ENCODE measurements around the genes ZNF862 and RARRES2.

DNA sequence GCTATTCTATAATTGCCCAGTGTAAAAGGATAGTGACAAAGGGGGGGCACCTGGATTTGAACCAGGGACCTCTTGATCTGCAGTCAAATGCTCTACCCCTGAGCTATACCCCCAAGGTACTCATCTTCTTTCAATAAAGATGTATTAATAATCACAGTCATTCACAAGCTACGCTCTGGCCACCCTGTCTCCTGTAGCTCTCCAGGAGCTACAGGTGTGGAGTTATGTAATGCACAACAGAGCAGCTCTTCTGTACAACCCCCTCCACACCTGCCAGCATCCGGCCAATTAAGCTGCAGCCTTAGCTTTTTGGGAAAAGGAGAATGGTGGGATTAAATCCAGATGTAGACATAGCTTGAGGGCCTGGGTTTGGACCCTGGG lies 83.4 kb downstream of the ZNF777 start:
- RRBS, result no CpG with 5 or more reads among the region's 2 CpGs

DNA sequence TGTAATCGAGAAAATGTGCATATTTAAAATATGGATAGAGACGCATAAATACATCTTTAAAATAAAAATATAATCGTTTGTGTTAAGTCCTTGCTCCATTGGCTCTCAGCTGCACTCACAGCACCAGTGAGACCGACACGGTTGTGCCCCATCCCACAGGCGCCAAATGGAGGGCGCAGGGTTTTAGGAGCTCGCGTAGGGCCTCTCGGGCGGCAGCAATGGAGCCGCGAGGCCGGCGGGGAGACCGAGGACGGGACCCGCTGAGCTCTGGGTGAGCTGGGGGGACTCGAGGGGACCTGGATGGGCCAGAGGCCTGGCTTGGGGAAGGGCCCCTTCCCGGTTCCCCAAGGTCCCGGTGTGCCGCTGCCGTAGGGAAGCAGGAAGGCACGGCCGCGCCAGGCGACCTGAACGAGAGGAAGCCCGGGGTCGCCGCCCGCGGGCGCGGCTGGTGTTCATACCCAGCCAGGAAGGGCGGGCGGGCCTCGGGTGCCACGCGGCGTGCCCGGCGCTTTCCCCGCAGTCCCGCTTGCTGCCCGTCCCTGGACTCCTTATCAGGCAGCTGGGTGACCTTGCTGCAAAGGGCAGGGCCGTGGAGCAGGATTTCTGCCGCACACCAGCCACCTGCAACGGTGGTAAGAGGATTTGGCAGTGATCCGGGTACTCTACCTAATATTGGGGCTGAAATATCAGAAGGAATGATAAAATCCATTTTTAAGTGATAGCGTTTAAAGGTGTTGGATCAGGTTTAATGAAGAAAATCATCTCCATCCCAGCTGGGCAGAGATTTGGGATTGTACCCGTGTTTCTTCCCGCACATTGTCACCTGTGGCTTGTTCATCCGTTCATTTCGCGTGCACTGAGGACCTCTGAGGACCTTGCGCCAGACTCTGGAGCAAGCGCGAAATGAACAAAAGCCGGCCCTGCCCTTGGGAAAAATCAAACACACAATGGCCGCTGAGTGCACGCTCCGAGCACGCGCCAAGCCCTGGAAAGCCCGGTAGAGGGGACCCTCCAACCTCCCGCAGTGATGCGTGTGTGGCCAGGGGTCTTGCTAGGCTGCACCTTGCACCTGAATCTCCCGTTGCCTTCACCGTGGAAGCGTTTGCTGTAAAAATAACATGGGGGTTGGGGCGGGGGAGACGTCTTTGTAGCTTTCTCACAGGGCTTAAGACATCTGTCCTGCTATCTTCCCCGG lies 37.8 kb downstream of the ZNF777 start:
- RRBS, result 97% methylated on average over 28 of the region's 74 CpGs

- RRBS, result no CpG with 5 or more reads among the region's 7 CpGs
Observed at GRCh38 chr7:149494971-149495507, 2.6 kb downstream of the ZNF746 start.

DNA sequence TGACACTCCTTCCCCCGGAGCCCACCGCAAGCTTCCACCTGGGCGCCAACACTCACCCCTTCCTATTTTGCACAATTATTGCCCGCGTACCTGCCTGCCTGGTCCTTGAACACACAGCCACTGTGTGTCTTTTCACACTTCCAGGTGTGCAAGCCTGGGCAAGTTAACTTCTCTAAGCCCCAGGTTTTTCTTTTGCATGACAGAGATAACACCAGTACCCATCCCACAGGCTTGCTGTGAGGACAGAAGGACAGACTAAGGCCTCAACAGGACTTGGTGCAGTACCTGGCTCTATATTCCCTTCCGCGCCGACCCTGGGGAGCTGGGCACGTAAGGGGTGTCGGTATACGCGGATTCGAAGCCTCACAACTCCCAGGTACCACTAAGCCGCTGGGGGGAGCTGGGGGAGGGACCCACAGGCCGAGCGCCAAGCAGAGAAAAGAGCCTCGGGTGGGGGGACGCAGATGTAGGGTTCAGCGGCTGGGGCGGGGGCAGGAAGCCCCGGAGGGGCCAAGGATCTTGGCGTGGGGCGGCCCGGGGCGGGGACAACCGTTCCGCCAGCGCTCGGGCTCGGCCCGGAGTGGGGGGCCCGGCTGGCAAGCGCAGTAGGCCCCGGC lies 90.8 kb upstream of the KRBA1 start:
- RRBS, result under 1% methylated on average over 6 of the region's 34 CpGs

DNA sequence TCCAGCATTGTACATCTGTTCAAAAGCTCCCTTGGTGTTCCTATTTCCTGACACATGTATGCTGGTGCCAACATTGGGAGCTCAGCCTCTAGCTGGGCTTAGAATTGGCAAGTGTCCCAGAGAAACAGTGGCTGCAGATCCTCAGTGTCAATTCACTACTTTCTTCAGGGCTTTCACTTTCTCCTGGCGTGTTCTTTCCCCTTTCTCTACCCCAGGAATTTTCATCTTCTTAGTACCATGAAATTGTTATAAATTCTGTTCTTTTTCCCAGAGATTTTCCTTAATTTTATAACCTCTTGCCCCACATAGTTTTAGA lies 44.4 kb upstream of the KRBA1 start:
- RRBS, result no CpG with 5 or more reads among the region's 1 CpG

DNA sequence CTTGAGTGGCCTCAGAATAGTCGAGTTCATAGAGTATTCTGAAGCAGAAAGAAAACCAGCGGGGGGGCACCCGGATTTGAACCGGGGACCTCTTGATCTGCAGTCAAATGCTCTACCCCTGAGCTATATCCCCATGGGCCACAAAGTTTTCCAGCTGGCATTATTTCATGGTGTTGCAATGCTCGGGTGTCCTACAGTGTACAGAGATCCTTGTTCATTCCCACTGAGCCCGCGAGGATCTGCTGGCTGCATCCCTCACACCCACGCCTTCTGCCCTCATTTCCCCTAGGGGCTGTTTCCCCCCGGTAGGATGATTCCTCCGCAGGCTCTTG lies 23.7 kb upstream of the KRBA1 start:
- RRBS, result no CpG with 5 or more reads among the region's 10 CpGs

- RRBS, result no CpG with 5 or more reads among the region's 25 CpGs
Observed at GRCh38 chr7:149735860-149737139, 21.5 kb downstream of the KRBA1 start.

GRCh38 chr7:149772580-149772858 lies 869 bp downstream of the ZNF467 start:
- RRBS, result 3% methylated on average over 5 of the region's 21 CpGs

- RRBS, result no CpG with 5 or more reads among the region's 6 CpGs
Observed at GRCh38 chr7:149791427-149791673, 18.0 kb upstream of the ZNF467 start.

GRCh38 chr7:149837898-149839031 lies at the start of gene ZNF862:
Gene ZNF862 (plus strand): TSS chr7:149838375.
- RRBS, result 2% methylated on average over 36 of the region's 96 CpGs

DNA sequence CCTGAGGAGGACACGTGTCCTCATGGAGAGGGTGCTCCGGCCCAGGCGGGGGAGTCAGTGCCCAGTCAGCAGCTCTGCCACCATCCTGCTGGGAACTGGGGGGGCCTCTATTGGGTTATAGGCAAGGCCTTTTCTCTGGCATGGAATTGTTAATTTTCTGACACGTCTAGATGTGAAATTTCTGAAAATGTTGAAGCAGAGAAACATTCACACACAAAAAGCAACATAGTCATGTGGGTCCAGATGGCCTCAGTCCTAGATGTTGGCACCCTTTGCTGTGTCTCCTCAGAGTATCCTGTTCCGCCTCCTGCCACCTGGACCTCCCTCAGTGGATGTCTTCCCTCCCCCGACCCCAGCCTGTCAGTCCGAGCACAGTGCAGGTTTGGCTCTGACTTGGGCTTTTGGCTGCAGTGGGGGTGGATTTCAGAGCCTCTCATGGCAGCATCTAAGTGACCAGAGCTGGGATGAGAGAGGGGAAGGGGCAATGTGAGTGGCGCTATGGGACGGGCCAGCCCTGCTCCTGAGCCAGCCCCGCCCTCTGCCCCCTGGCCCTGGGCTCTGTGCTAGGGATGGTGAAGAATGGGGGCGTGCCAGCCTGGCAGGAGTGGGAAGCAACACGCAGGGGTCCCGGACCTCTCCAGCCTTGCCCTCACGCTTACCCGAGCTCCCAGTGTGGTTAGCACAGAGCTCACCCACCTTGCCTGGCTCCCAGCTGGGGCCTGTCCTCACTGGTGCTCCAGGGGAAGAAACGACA lies 6.1 kb downstream of the ATP6V0E2 start:
- RRBS, result no CpG with 5 or more reads among the region's 16 CpGs

DNA sequence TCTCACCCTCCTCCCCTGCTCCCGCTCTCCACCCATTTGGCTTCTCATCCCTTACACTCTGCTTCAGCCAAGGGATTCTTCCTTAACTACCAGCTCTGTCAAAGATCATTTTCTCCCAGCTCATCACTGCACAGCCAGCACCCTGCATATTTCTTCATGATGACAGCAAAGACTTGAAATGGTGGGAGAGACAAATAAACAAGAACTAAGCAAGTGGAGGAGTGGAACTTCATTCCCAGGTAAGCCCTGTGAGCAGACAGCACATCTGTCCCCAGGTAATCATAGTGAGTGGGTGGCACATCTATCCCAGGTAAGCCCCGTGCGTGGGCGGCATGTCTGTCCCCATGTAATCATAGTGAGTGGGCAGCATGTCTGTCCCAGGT lies 98.8 kb downstream of the ATP6V0E2 start:
- RRBS, result no CpG with 5 or more reads among the region's 4 CpGs

DNA sequence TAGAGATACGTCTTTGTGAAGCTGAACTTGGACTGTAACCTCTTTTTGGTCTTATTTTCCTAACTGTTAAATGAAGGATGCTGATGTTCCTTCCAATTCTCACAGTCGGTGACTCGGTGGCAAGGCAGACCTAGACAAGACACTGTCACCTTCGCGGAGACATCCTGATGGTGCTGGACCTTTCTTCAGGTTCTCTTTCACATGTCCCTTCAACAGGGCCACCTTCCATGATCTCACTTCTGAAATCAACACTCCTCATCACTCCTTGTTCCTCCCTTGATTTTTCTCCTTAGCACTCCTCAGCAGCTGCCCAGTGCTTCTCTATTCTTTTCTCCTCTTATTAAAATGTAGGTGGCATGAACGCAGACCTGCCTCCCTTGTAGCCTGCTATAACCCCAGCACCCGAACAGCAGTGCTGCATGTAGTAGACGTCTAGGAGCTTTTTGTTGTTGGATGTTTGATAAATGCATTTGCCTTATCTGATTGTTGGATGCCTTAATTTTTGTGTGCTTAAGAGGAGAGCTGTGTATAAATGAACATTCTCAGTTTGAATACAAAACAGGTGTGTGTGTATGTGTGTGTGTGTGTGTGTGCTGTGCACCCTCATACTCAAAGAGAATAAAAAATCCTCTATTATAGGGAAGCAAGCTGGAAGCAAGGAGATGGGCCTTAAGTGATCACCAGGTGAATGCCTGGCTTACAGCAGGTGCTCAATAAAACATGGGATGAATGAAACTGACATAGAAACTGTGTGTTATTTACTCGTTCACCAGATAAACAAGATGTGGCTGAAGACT lies 220.5 kb upstream of the LRRC61 start:
- RRBS, result no CpG with 5 or more reads among the region's 9 CpGs

DNA sequence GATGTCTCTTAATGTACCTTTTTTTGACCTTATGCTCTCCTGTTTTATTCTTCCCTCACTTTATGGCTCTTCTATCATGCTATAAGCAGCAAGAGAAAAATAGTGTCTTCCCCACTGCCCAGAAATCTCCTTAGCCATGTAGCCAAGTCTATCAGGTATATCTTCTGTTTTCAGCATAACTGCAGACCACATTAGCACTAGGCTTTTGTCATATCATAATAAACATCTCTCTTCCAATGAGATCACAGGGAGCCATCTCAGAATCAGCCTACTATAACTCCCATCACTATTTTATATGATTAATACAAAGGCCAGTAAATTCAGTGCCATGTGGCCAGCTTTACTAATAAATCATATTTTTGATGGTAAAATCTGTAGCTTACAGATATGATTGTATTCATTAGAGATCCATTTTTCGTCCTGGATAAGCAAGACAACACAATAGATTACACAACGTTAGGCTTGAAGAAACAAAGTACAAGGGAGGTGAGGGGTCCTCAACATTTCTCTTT lies 88.3 kb upstream of the LRRC61 start:
- RRBS, result no CpG with 5 or more reads among the region's 2 CpGs

- RRBS, result no CpG with 5 or more reads among the region's 20 CpGs
Observed at GRCh38 chr7:150334930-150336232, 6.0 kb downstream of the RARRES2 start.

GRCh38 chr7:150341408-150342425 lies at the start of gene RARRES2:
Gene RARRES2 (minus strand): TSS chr7:150341629.
- RRBS, result 82% methylated on average over 7 of the region's 53 CpGs

GRCh38 chr7:150384585-150385034 lies 5.5 kb downstream of the ZNF775 start:
- RRBS, result no CpG with 5 or more reads among the region's 9 CpGs

- RRBS, result no CpG with 5 or more reads among the region's 15 CpGs
Observed at GRCh38 chr7:150402568-150403376, 2.7 kb upstream of the ENSG00000284691 start.

- RRBS, result no CpG with 5 or more reads among the region's 3 CpGs
Observed at GRCh38 chr7:150465449-150465856, 15.0 kb downstream of the GIMAP8 start.

DNA sequence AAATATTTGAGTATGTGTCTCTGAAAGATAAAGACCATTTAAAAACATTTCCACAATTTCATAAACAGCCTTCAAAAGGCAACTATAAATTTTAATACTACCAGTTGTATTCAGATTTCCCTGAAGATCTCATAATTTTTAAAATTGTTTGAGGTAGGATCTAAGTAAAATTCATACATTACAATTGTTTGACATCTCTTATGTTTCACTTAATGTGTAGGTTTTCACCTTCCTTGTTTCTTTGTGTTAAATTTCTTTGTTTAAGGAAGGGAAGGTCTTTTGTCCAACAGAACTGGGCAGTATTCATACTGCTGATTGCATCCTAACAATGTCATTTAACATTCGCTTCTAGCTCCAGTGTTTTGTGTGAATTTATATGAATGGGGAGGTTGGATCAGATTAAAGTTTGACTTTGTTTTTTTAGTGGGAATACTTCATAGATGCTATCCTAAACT lies 1.8 kb downstream of the GIMAP7 start:
- RRBS, result no CpG with 5 or more reads among the region's 1 CpG

Measured in T47D (cell line).